Right lobe of liver (tissue), 4 donors: ENCODE results near the genes LNX2, URAD and FLT3.

GRCh38 chr13:27562250-27563009, 57.9 kb downstream of the LNX2 start:
- PRO-cap, 4 experiments = peak in 1 of 4 experiments; most common minus-strand start chr13:27562538 (in 1)
- RAMPAGE, long total RNA, 2 experiments = start-site peak on the minus strand in 1 of 2 experiments, at chr13:27562437-27562772 at its widest, 27 to 52 reads per replicate

GRCh38 chr13:27619729-27620647, at the start of gene LNX2:
Gene LNX2, minus strand, starts transcription at chr13:27620529.
- PRO-cap, 4 experiments = peak in 4 of 4 experiments; most common plus-strand start chr13:27620044 (in 1); most common minus-strand start chr13:27620529 (in 4)
- RAMPAGE, long total RNA, 2 experiments = start-site peak on the minus strand in 1 of 2 experiments, at chr13:27619485-27620466 at its widest, 61 reads per replicate

- PRO-cap, 4 experiments = peak in 4 of 4 experiments; most common plus-strand start chr13:27620743 (in 4)
- RAMPAGE, long total RNA, 2 experiments = start-site peak on the plus strand in 1 of 2 experiments, at chr13:27620761-27620793 at its widest, 101 reads per replicate
Measured at GRCh38 chr13:27620648-27621277, 434 bp upstream of the LNX2 start.

GRCh38 chr13:27868784-27869137, 51.0 kb upstream of the PDX1 start:
- PRO-cap, 4 experiments = peak in 1 of 4 experiments; most common plus-strand start chr13:27868902 (in 1)
- RAMPAGE, long total RNA, 2 experiments = no peak in any of the 2 experiments

DNA sequence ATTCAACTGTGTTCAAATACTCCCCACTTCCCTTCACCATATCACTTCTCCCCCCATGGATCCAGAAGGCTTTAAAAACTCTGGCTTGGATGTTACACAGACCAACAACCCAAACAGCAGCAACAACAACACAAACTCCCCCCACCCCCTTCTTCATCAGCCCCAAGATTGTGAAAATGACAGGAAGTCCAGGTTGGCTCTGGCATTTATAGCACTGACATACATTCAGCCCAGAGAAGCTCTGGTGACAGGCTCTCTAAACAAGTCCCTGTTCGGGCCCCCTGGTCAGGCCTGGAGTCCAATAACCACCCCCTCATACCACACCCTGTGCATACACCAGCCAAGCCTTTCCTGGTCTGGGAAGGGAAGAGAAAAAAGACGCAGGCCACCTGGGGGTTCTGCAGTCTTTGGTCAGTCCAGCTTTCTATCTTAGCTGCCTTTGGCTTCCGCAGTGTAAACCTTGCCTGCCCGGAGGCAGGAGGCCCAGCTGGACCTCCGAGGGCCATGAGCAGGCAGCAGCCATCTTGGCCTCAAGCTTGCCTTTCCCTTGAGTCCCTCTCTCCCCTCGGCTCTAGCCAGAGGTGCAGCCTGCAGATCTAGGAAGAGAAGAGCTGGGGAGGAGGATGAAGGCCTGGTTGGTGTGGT, 6.8 kb downstream of the CDX2 start:
- PRO-cap, 4 experiments = no peak in any of the 4 experiments
- RAMPAGE, long total RNA, 2 experiments = no peak in any of the 2 experiments

GRCh38 chr13:27988552-27988924, at the start of gene URAD:
Gene URAD, minus strand, starts transcription at chr13:27988693.
- PRO-cap, 4 experiments = no peak in any of the 4 experiments
- RAMPAGE, long total RNA, 2 experiments = no peak in any of the 2 experiments

- PRO-cap, 4 experiments = peak in 3 of 4 experiments; most common plus-strand start chr13:28100711 (in 3); most common minus-strand start chr13:28100566 (in 2)
- RAMPAGE, long total RNA, 2 experiments = no peak in any of the 2 experiments
Measured at GRCh38 chr13:28100155-28101179, at the start of gene FLT3. Gene FLT3, minus strand, starts transcription at chr13:28100576.

DNA sequence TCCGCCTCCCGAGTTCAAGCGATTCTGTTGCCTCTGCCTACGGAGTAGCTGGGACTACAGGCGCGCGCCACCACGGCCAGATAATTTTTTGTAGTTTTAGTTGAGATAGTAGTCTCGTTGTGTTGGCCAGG, 1.6 kb downstream of the PAN3 start:
- PRO-cap, 4 experiments = no peak in any of the 4 experiments
- RAMPAGE, long total RNA, 2 experiments = no peak in any of the 2 experiments

DNA sequence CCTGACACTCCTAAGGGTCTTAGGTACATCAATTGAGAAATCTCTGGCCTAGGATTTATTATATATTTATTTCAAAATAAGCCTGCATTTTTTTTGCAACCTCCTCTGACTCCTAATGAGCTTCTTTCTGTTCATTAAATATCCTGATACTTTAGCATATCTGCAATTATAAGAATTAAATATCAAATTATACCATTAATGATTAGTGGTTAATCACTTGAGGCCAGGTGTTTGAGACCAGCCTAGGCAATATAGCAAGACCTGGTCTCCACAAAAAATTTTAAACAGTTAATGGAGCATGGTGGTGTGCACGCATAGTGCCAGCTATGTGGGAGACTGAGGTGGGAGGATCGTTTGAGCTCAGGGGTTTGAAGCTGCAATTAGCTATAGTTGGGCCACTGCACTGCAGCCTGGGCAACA, 49.8 kb downstream of the PAN3 start:
- PRO-cap, 4 experiments = no peak in any of the 4 experiments
- RAMPAGE, long total RNA, 2 experiments = no peak in any of the 2 experiments

- PRO-cap, 4 experiments = no peak in any of the 4 experiments
- RAMPAGE, long total RNA, 2 experiments = no peak in any of the 2 experiments
Measured at GRCh38 chr13:28195285-28195871, 57.0 kb downstream of the PAN3 start.

- PRO-cap, 4 experiments = no peak in any of the 4 experiments
- RAMPAGE, long total RNA, 2 experiments = no peak in any of the 2 experiments
Measured at GRCh38 chr13:28329651-28330229, 165.2 kb downstream of the FLT1 start.

GRCh38 chr13:28385670-28386289, 109.1 kb downstream of the FLT1 start:
- PRO-cap, 4 experiments = no peak in any of the 4 experiments
- RAMPAGE, long total RNA, 2 experiments = no peak in any of the 2 experiments

DNA sequence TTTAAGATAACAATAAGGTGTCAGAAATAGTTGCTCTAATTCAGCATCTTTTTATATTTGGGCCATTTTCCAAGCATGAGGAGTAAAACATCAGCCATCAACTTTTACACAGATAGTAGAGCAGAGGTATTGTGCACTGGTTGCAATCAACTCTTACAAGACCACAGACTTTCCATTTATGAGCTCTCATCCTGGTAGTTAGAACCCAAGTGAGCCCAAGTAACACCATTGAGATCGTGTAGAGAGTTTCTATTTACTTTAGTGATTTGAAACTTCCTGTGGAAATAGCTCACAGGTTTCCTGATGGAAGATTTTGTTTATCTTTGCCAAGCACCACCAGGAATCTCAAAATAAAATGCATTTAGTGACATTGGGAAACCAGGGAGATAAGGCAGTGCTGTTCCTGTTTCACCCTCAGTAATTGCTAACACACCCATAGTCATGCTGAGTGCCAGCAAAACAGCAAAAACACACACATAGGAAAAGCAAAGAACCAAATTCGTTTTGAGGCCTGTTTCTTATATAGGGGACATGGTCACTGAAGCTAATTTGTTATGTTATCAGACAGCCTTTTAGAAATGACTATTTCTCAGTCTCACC, 102.5 kb downstream of the FLT1 start:
- PRO-cap, 4 experiments = no peak in any of the 4 experiments
- RAMPAGE, long total RNA, 2 experiments = no peak in any of the 2 experiments

GRCh38 chr13:28427001-28427379, 67.9 kb downstream of the FLT1 start:
- PRO-cap, 4 experiments = no peak in any of the 4 experiments
- RAMPAGE, long total RNA, 2 experiments = start-site peak on the minus strand in 1 of 2 experiments, at chr13:28427161-28427305 at its widest, 20 to 28 reads per replicate

GRCh38 chr13:28493486-28494204, 1.3 kb downstream of the FLT1 start:
- PRO-cap, 4 experiments = no peak in any of the 4 experiments
- RAMPAGE, long total RNA, 2 experiments = no peak in any of the 2 experiments

- PRO-cap, 4 experiments = peak in 3 of 4 experiments; most common plus-strand start chr13:28533069 (in 2); most common minus-strand start chr13:28532444 (in 3)
- RAMPAGE, long total RNA, 2 experiments = no peak in any of the 2 experiments
Measured at GRCh38 chr13:28532364-28533379, 37.7 kb upstream of the FLT1 start.

DNA sequence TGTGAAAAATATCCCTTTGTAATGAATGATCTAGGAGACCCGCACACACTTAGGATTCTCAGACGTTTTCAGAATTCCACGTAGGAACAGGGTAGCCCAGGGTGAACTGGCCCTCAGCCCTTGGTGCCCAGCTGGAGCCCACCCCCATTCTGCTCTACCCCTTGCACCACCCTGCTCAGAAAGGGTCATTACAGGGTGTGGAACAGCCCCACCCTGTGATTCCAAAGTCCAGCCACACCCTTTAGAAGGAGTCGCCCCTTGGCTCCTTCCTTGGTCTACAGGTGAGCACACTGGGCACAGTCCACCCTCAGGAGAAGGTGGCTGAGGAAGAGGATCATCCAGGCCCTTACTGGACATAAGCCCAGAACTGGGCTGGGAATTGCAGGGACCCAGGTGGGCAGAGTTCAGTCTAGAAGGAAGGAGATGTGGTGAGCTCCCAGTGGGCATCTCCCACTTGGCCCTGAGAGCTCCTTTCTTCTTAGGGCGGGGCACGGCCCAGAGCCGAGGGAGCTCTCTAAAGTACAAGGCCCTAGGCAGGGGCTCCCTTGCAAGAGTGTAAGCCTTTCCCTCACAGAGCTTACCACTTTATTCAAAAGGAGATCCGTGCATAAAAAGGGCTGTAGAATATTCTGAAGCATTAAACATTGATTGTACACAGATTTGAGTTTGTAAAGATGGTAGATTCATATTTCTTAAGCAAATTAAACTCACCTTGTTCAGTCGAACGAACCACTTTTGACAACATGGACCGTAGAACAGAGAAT, 8.5 kb downstream of the SLC46A3 start:
- PRO-cap, 4 experiments = no peak in any of the 4 experiments
- RAMPAGE, long total RNA, 2 experiments = no peak in any of the 2 experiments

DNA sequence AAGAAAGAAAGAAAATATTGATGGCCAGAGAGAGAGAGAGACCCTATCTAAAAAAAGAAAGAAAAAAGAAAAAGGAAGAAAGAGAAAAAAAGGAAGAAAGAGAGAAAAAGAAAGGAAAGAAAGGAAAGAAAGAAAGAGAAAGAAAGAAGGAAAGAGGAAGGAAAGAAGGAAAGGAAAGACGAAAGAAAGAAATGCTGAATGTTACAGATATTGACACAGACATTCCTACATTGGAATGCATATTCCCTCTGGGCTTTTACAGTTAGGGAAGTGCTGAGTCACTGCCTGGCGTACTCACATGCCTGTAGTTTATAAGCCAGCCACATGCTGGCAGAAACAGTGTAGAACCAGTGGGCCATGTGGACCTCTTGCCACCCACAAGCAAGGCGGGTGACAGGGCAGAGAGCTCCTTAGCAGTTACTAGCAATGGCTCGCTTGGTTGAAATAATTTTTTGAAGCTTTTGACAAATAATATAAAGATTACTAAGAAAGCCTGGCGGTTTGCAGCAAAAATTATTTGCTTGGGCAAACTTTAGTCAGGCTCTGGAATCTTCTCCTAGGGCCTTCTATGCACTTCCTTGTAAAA, 34.7 kb upstream of the SLC46A3 start:
- PRO-cap, 4 experiments = no peak in any of the 4 experiments
- RAMPAGE, long total RNA, 2 experiments = no peak in any of the 2 experiments

DNA sequence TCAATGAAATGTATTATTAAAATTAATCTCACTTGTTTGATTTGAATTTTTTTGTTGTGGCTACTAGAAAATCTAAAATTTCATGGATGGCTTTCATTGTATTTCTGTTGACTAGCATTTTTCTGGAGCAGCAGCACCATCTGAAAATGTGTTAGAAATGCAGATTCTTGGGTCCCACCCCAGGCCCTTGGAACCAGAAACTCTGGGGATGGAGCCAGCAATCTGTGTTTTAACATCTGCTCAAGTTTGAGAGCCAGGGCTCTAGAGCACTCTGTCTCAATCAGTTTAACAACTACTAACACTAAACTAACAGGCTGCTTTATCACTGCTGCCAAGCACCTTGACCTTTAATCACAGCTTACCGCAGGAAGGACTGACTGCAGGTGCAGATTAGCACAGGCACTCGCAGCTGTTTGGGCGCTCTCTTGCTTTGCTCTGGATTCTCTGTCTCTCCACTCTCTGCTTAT, 163.4 kb downstream of the MTUS2 start:
- PRO-cap, 4 experiments = peak in 2 of 4 experiments; most common plus-strand start position 376 of the sequence (in 2); most common minus-strand start position 294 of the sequence (in 2)
- RAMPAGE, long total RNA, 2 experiments = no peak in any of the 2 experiments

GRCh38 chr13:29519996-29520605, 75.4 kb downstream of the SLC7A1 start:
- PRO-cap, 4 experiments = no peak in any of the 4 experiments
- RAMPAGE, long total RNA, 2 experiments = no peak in any of the 2 experiments